Mesothelial cell of epicardium (in vitro differentiated cells): ENCODE measurements around the genes ZNF148 and ALDH1L1.

GRCh38 chr3:124634596-124635654 is 95.3 kb upstream of the UMPS start:
- PRO-cap: no peak

DNA sequence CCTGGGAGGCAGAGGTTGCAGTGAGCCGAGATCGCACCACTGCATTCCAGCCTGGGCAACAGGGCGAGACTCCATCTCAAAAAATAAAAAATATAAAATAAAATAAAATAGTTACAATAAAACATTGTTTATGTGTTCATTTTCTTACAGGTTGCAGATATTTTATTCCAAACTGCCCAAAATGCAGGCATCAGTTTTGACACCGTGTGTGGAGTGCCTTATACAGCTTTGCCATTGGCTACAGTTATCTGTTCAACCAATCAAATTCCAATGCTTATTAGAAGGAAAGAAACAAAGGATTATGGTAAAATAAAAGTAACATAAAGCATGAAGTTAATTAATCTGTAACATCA is 4.7 kb downstream of the UMPS start:
- PRO-cap: no peak

DNA sequence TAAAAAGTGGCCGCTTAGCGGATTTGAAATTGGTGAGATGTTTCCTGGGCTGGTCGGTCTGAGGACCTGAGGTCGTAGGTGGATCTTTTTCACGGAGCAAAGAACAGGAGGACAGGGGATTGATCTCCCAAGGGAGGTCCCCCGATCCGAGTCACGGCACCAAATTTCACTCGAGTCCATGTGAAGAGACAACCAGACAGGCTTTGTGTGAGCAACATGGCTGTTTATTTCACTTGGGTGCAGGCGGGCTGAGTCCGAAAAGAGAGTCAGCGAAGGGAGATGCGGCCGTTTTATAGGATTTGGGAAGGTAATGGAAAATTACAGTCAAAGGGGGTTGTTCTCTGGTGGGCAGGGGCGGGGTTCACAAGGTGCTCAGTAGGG is 27.3 kb downstream of the UMPS start:
- PRO-cap: no peak

- PRO-cap: no peak
These were observed 60.6 kb downstream of the ITGB5 start for GRCh38 chr3:124826555-124827054.

GRCh38 chr3:124932908-124933587 is 1.5 kb downstream of the MUC13 start:
- PRO-cap: no peak

DNA sequence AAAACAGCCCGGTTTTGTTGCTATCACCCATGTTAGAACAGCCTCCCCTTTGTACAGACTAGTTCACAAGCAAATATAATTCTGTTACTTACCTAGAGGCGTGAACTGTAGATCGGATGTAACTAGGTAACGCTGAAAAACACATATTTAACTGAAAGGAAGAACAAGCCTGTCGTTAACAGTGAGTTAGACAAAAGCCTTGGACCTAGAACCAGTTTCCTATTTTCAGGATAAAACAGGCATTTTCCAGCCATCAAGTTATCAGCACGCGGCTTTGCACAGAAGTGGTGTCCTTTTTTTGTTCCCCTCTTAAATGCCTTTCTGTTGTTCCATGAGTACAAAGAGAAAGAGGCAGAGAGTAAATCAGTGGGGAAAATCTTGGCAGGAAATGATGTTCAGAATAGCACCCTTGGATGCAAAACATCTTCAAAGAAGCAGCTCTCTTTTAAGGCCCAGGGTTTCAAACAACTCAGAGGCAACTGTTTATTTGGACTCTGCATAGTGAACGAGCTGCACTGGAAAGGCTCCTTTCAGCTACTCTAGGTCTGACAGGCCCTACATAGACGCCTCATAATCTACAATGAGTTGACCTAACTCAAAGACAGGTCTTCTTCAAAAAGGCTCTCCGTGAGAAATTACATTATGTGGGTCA is 53.5 kb downstream of the HEG1 start:
- PRO-cap: no peak

- PRO-cap: no peak
These were observed 16.6 kb downstream of the HEG1 start for GRCh38 chr3:125039228-125039487.

DNA sequence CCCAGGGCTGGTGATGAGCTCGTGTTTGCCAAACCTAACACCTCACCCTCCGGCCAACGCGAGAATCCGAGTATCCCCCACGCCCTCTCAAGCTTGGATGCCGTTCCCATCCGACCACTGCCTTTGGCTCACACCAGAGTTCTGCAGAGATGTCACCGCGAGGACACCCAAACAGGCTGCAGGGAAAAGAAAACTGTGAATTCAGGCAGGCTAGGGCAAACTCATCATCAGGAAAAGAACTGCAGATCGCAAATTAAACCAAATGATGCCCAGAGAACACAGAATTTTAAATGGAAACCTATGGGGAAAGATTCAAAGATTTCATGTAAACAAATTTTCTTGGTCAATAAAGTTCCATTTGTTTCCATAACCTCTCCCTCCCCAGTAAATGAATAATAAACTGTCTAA is 728 bp upstream of the HEG1 start:
- PRO-cap: no peak

- PRO-cap: no peak
These were observed 837 bp downstream of the SLC12A8 start for GRCh38 chr3:125211548-125212273.

DNA sequence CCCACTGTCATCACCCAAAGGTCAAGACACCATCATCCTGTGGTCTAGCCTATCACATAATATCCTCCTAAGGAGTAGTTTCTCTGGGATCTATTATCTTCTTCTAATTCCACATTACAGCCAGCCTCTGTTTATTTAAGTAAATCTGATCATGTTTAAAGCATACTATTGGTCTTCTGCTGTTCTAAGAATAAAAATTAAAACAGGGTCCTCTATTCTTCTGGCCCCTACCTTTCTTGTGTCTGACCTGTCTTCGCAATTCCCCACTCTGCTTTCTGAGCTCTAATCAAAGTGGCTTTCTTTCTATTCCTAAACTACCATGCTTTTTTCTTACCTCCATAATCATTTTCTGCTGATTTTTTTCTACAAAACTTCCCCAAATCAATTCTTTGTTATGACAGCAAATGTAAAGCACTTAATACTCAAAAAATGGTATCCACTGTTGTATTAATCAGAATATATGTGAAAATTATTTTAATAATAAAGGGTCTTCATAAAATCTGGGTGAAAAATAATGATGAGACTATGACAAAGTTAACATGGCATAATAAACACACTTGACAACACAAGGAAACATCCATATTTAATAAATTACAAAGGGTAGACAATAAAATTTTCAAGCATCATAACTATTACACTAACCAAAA is 33.3 kb upstream of the SLC12A8 start:
- PRO-cap: no peak

- PRO-cap: unidirectional peak, plus-strand start at chr3:125374657; bidirectional peak, plus-strand start at chr3:125375425, minus-strand start at chr3:125375263
These were observed at the start of gene ZNF148 for GRCh38 chr3:125374305-125375541. Gene ZNF148, minus strand, starts transcription at chr3:125375325.

DNA sequence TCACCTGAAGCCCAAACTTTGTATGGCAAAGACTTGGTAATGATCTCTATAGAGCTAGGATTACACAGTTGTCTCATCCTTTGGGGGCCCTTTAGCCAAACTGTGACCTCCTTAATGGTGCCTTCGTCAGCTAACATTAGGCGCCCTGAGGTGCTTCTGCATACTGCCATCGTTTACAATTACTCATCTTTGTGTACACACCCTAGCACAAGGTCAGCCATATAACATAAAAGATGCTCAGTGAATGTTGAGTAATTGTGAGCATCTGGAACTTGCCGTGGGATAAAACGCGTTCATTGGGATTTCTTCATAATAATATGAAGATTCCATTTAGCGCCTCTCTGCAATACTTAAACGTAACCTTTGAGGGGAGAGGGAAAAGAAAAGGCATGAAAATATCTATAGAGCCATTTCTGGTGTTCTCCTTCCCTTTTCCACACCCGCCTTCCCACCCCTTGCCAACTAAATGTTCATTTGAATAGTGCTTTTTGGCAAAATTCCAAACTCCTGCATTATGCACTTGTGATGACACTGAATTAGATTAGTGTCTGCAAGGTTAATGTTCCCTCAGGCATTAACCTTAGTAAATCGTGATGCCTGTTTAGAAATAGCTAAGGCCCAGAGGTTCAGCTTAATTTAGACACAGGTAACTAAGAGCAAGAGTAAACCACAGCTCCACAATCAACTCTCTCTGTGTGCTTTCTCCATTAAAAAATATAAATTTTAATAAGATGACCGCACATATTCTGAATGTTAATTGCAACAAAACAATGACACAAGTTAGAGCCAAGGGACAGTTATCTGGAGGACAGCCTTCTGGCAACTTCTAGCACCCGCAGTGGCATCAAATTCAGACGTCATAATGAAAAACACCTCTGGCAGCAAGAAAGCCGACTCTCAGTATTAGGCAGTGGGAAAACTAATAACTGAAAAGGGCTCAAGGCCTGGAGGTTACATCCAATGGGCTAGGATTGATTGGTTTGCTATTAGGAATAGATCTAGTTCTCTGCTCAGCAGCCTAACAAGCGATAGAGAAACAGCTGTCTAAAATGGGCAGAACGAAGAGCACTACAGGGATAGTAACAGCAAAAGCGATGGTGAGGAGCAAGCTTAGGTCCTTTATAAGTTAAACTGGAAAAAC is 1.2 kb upstream of the ZNF148 start:
- PRO-cap: no peak

GRCh38 chr3:125395104-125395530 is 20.0 kb upstream of the ZNF148 start:
- PRO-cap: no peak

GRCh38 chr3:125617447-125618340 is 22.4 kb upstream of the OSBPL11 start:
- PRO-cap: no peak

DNA sequence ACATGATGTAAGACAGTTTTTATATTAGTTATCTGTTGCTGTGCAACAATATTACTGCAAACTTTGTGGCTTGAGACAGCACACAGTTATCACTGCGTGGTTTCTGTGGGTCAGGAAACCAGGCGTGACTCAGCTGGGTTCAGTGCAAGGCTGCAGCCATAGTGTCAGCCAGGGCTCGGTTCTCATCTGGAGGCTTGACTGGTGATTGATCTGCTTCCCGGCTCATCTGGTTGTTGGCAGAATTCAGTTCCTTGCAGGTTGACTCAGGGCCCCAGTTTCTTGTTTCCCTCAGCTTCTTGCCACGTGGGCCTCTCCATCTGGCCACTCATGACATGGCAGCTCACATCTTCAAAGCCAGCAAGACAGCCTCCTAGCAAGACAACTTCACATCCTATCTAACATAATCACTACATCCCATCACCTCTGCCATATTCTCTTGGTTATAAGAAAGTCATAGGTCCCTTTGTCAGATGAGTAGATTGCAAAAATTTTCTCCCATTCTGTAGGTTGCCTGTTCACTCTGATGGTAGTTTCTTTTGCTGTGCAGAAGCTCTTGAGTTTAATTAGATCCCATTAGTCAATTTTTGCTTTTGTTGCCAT is 146.7 kb upstream of the ROPN1B start:
- PRO-cap: no peak

GRCh38 chr3:125862611-125863413 is 106.2 kb upstream of the ROPN1B start:
- PRO-cap: no peak

- PRO-cap: no peak
These were observed 18.3 kb upstream of the SLC41A3 start for GRCh38 chr3:126102253-126102656.

- PRO-cap: no peak
These were observed 46.4 kb downstream of the ALDH1L1 start for GRCh38 chr3:126133623-126134736.

- PRO-cap: no peak
These were observed at the start of gene ALDH1L1 for GRCh38 chr3:126180270-126181308. Gene ALDH1L1, minus strand, starts transcription at chr3:126180586.

DNA sequence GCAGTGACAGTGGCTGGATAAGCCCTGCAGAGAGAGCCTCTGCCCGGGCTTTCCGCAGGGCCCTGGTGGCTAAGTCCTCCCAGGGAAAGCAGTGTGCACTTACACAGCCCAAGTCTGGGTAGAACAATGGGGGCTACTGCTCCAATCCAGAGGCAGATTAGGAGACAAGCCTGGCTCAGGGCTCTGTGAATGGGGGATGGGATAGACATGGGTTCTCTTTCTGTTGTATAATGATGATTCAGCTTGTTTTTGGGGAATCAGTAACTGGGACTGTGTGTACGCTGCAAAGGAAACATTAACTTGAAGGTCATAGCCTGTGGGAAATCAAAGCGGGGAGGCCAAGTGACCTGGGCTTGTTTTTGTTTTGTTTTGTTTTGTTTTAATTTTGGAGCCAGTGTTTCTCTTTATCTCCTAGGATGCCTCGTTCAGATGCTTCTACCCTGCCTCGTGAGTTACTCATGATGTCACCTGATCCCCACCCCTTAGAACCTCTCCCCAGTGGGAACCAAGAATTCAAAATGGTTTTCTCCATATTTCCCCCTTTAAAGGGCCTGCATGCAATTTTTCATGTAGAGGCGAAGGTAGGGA is 4.2 kb upstream of the ALDH1L1 start:
- PRO-cap: no peak